B cell (primary cell): Measurements from ENCODE around the genes ZBTB2 and ARMT1.

- PRO-cap = unidirectional peak, plus-strand start at chr6:150641616
- CAGE, long polyA plus RNA = no peak
Observed at GRCh38 chr6:150641296-150641882, 41.7 kb downstream of the PLEKHG1 start.

DNA sequence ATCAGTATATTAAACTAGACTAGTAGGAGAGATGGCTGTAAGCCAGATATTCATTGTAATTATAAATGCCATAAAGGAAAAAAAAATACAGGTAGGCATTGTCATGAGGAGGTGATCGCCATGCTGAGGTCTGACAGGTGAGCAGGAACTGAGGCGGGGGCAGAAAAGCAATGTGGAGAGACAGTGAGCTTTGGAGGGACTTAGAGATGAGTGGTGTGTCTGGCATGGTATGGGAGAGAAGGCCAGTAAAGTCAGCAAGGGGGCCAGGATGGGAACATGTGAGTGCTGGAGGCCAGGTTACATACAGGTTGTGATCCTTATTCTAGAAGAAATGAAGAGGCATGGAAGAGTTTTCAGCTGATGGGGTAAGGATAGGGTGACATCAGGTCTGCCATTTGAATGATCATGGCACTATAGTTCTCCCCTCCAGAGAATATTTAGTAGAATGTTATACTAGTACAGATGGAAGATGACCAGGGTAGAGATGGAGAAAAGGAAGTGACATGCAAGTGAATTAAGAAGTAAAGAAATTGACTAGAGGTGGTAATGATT lies 80.1 kb downstream of the PLEKHG1 start:
- PRO-cap = no peak
- CAGE, long polyA plus RNA = no peak

DNA sequence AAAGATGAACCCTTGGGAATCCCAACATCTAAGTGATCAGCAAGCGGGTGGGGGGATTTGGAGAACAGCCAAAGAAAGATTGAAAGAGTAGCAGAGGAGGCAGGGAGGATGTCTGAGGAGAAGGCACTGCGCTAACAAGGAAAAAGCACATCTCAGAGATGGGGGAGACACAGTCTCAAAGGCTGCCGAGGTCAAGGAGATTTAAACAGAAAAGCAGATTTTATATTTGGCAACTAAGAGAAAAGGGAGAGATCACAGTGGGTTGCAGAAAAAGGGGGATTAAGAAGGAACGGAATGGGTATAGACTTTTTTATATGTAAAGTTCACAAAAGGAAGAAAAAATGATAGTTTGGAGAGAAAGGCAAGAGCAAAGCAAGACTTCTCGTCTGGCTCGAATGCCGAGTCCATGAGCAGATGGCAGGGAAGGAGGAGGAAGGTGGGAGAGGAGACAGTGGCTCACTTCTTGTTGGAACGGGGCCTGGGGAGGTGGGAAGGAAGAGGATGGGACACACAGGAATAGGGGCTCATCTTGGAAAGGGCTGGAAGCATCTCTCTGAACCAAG lies 53.1 kb upstream of the MTHFD1L start:
- PRO-cap = no peak
- CAGE, long polyA plus RNA = no peak

DNA sequence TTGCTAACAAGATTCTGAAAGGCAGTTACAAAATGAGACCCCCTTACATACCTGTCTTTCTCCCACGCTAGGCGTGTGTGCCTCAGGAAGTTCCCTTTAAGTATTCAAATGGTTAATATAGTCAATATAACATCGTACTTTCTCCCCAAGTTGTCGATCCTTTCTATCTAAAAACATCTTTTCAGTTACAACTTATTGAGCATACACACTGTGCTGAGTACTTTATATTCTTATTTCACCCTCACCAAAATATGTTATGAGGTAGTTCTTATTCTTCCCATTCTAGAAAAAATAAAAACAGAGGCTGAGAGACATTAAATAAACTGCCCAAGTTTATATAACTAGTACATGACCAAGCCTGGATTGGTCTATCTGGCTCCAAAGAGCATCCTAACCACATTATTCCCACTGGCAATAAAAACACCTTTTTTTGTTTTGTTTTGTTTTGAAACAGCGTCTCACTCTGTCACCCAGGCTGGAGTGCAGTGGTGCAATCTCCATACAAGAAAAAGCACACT lies 51.2 kb upstream of the MTHFD1L start:
- PRO-cap = no peak
- CAGE, long polyA plus RNA = no peak

GRCh38 chr6:150856665-150857548 lies 8.6 kb upstream of the MTHFD1L start:
- PRO-cap = no peak
- CAGE, long polyA plus RNA = no peak

GRCh38 chr6:150981632-150982519 lies 116.4 kb downstream of the MTHFD1L start:
- PRO-cap = no peak
- CAGE, long polyA plus RNA = no peak

DNA sequence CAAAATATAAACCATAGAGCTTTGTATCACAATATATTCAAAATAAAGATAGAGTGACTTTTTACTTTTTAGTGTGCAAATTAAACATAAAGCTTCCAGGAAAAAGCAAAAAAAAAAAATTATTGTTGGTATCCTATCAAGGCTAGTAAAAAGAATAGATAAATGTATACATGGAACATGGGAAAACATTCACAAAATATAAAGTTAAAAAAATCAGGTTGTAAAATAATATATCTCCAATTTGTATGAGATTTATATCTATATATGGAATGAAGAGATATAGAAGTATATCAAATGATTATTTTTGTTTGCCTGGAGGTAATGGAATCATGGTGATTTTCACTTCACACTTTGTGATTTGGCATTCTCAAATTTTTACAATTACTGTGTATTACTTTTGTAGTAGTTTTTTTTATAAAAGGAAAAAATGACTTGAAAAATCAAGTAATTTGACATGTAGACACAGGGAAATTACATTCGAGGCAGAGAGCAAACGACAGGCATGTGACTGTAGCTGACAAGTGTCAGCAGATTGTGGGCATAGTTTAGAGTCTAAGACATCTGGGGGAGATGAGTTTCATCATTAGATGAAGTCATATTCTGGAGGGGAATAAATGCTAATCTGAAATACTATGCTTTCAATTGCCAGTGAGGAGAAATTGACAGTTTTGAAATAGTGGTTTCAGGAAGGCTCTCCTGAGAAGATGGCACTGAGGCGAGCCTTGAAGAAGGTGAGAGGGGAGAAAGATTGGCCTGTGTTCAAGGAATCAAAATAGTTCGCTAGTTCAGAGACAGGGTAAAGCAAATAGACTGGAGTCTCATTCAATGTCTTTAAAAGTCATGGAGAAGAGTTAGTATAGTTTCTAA lies 125.9 kb downstream of the MTHFD1L start:
- PRO-cap = no peak
- CAGE, long polyA plus RNA = no peak

DNA sequence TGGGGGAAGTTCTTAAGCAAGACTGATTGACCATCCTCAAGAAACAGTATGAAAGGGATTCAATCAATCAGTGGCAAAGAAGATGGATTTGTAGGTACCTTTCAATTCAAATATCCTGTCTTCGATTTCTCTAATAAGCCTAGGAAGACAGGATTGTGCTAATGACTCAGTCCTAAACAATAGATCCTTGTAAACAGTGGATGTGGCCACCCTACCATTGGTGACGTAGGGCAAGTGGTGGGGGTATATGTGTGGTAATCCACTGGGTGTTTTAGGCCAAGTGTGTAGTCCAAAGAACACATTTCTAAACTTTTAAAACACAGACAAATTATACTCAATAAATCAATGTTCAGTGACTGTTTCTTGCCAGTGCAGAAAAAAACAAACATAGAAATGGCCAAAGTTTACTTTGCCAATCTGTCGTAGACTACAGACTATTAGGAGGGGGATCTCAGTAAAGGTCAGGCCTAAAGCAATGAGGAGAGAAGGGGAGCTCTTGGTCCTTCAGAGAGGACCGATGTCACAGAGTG lies 113.7 kb upstream of the AKAP12 start:
- PRO-cap = no peak
- CAGE, long polyA plus RNA = no peak

DNA sequence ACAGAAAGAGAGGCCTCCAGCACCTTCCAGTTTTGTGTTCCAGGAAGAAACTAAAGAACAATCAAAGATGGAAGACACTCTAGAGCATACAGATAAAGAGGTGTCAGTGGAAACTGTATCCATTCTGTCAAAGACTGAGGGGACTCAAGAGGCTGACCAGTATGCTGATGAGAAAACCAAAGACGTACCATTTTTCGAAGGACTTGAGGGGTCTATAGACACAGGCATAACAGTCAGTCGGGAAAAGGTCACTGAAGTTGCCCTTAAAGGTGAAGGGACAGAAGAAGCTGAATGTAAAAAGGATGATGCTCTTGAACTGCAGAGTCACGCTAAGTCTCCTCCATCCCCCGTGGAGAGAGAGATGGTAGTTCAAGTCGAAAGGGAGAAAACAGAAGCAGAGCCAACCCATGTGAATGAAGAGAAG lies 39.3 kb downstream of the ZBTB2 start:
- PRO-cap = no peak
- CAGE, long polyA plus RNA = no peak

DNA sequence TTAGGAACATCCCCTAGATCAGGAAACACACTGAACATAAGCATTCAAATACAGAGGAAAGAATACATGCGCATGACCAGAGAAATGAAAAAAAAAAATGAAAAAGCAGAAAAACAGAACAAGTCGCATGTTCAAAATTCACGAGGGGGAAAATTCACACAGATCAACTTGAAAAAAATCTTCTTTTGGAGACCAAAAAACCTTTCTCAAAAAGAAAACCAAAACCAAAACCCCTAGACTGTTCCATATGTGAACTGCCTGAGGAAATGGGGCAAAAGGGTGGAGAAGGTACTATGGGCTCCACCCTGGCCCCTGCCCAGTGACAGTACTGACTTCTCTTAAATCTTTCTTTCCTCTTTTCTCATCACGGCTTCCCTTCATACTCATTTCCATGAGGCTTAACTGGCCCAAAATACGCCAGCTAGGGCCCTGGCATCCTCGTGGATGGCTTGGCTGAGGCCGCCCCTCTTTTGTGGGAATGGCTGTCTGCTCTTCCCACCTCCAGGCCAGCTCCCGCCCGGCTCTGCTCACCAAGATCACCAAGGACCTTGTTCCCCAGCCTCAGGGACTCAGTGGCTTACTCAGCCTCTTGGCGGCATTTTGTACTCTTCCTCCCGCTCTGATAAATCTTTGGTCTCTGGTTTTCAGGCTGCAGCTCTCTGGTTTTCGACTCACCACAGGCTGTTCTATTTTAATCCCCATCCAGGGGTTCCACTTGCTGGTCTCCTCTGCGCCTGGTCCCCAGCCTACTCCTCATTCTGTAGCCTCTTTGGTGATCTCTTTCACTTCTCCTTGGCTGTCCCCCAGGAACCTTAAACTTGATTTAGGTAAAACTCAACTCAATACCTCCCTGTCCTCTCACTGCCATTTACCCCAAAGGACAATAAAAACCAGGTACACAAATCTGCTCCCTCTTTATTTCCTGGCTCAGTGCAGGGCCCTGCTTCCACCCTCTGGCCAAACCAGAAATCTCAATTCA lies 11.0 kb downstream of the ZBTB2 start:
- PRO-cap = no peak
- CAGE, long polyA plus RNA = no peak

GRCh38 chr6:151389892-151389998 lies 1.6 kb downstream of the ZBTB2 start:
- PRO-cap = no peak
- CAGE, long polyA plus RNA = no peak

DNA sequence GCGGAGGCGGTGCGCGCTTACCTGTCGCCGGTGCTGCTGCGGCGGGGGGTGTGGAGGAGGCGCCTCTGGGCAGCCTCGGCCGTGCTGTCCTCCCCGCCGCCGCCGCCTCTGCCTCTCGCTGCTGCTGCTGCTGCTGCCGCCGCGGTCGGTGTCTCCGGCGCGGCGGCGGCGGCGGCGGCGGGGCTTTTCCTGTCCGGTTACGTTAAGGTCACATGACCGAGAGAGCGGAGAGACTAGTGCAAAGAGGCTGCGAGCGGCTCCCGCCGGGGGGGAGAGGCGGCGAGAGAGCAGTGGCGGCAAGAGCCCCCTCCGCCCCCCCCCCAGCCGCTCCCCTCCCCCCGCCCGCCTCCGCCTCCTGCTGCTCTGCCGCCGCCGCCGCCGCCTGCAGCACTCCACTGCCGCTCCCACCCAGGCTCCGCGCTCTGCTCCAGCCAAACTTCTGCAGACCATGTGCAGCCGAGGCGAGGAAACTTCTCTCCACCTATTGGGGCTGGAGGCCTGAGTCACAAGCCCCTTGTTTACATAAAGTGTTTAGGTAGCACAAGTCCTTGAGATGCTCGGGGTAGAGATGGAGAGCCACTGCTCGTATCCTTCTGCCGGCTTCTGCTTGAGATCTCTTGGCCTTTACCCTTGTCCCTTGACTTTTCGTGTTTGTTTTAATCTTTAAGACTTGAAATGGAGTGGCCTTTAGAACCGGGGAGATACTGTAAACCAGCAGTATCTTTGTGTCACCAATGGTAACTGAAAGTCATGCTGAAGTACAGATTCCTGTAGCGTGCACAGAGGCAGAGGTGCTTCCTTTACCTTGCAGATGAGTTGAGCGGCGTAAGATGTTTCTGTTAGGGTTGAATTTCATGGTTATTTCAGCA lies at the start of gene ZBTB2:
Gene ZBTB2, minus strand, starts transcription at position 161 of the 869 bp plus-strand sequence.
- PRO-cap = bidirectional peak, plus-strand start at position 273 of the sequence, minus-strand start at position 153 of the sequence; bidirectional peak, plus-strand start at position 541 of the sequence, minus-strand start at position 424 of the sequence
- CAGE, long polyA plus RNA = no peak

- PRO-cap = no peak
- CAGE, long polyA plus RNA = no peak
Observed at GRCh38 chr6:151392268-151392618, 884 bp upstream of the ZBTB2 start.

DNA sequence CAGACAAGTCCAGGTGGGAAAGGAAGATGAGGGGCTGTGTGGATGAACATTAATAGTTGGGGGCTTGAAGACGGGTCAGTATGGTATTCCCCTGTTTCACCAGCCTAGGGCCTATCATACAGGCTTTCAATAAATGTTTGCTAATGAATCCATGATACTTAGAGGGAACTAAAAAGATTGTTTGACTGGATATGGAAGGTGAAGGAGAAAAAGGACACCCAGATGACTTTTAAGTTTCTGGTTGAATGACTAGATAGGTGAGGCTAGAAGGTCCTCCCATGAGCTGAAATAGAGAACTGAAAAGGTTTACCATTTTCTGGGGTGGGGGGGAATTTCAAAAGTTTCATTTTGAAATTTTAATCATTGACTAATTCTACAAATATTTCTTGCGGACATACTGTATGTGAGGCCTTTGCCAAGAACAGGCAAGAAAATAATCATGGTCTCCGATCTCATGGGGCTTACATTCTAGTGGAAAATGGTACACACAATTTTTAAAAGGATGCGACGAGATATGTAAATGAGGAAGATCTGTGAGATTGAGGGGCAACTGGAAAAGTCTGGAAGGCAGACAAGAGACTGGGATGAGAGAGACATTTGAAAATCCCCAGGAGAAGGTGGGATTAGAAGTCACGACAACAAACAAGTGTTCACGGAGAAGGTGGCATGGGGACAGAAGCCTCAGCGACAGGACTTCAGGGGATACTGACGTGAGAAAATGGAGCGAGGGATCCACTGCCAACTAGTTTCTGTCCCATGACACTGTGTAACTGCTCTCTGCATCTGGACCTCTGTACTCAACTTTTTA lies 18.0 kb upstream of the ZBTB2 start:
- PRO-cap = no peak
- CAGE, long polyA plus RNA = no peak

DNA sequence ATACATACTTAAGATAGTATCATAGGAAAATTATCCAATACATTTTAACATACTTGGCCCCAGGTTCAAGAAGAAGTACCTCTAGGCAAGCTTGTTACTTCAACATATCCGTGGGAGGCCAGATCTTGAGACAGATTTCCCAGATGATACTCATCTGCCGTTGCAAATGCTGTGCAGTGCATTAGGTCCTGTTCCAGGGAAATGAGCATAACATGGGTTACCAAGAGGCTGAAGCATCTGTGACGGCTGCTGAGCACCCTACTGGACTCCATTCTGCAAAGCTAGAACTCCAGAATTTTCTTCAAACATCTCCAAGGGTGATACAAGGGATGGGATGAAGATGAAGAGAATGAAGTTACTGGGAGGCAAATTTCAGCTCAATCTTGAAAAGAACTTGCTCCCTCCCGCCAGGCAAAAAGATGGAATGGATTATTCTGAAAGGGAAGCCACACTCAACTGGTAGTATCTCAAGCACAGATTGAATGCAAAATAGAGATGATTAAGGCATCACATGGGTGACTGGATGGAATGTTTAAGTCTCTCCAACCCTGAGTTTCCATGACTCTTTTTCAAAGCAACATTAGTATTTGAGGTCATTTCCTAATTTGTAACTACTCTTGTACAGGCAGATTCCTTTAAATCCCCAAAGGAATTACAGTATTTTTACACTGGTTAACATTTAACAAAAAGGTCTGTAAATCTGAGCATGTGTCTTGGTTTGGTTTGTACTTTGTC lies 15.4 kb downstream of the RMND1 start:
- PRO-cap = no peak
- CAGE, long polyA plus RNA = no peak

- PRO-cap = bidirectional peak, plus-strand start at chr6:151452521, minus-strand start at chr6:151452126; unidirectional peak, minus-strand start at chr6:151452969
- CAGE, long polyA plus RNA = no peak
Observed at GRCh38 chr6:151452213-151453147, at the start of gene ARMT1. ARMT1 (plus strand) TSS chr6:151452466.

DNA sequence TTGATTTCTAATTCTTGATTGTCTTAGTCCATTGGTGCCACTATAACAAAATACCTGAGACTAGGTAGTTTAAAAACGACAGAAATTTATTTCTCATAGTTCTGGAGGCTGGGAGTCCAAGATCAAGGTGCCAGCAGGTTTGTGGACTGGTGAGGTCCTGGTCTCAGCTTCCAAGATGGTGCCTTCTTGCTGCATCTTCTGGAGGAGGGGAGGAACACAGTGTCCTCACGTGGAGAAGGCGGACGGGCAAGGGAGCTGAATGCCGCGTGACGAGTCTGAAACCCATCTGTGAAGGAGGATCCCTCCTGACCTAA lies 18.3 kb upstream of the CCDC170 start:
- PRO-cap = no peak
- CAGE, long polyA plus RNA = no peak

DNA sequence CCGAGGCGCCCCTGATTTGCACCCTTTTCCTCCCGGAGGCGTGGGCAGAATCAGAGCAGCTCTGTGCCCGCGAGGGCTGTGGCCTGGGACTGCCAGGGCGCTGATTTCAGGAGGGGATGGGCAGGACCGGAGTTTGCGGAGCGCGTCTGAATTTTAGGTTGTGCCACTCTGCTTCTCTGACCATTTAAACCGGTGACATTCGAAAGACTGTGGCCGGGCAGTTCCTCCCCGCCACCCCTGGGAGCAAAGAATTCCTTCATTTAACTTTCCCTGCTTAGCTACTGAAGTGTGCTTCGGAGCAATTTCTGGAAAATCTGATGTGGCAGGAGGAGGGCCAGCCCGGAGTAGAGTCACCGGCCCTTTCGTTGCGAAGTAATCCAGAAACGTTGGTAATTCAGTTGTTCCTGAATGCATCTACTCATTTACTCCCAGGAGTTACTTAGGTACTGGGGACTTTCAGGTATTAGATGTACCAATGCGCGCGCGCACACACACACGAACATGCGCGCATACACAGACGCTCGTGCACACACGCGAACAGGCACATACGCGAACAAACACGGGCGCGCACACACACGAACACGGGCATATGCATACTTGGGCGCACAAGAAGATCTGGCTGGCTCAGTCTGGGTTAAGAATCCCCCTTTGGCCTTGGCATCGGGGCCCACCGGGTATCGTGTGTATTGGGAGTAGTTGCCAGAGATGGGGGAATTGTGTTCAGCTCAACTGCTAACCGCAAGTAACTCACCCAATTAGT lies 611 bp downstream of the CCDC170 start:
- PRO-cap = no peak
- CAGE, long polyA plus RNA = no peak

DNA sequence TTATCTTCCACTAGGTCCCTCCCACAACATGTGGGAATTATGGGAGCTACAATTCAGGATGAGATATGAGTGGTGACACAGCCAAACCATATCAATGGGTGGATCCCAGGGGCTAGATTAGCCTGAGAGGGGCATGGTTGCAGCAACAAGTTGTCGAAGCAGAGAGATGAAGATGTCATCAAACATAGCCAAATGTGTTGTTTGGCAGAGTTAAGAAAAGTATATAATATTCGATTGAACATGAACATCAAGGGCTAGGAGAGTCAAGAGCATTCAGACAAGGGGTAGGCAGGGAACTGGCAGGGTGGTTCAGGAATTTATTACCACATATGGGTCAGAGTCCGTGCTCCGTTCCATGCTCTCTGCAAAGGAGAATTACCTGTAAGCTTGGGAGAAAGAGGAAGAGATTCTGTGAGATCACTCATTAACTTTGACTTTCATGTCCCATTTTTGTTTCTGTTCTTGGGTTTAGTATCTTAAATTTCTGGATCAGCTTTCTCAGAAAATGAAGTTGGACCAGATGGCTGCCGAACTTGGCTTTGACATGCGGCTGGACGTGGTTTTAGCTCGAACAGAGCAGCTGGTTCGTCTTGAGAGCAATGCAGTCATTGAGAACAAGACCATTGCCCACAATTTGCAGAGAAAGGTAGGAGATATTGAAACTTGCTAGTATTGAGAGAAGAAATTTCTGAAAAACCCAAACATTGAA lies 99.0 kb downstream of the CCDC170 start:
- PRO-cap = no peak
- CAGE, long polyA plus RNA = no peak

- PRO-cap = no peak
- CAGE, long polyA plus RNA = no peak
Observed at GRCh38 chr6:151616054-151616730, 122.4 kb downstream of the CCDC170 start.